GM12891 (cell line): Measurements from ENCODE around the genes DZIP3 and TAGLN3.

- RRBS = no CpG with 5 or more reads among the region's 8 CpGs
Measured at GRCh38 chr3:105403167-105403730, 36.5 kb downstream of the ALCAM start.

DNA sequence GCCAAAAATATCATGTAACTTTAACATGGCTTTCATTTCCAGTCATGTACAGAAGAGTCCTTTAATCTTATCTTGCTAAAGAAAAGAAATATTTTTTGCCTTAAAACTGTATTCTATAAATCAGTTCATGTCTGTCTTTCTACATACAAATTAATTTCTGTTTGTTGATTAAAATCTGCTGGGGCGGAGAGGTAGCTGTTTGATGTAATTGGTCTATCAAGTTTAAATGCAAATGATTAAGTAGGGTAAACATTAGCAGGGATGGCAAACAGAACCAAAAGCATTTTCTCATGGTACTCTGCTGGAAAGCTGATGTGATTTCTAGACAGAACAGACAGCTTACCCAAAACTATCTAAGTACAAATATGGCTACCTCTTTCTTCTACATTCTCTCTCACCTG is 132.8 kb downstream of the ALCAM start:
- RRBS = no CpG with 5 or more reads among the region's 1 CpG

DNA sequence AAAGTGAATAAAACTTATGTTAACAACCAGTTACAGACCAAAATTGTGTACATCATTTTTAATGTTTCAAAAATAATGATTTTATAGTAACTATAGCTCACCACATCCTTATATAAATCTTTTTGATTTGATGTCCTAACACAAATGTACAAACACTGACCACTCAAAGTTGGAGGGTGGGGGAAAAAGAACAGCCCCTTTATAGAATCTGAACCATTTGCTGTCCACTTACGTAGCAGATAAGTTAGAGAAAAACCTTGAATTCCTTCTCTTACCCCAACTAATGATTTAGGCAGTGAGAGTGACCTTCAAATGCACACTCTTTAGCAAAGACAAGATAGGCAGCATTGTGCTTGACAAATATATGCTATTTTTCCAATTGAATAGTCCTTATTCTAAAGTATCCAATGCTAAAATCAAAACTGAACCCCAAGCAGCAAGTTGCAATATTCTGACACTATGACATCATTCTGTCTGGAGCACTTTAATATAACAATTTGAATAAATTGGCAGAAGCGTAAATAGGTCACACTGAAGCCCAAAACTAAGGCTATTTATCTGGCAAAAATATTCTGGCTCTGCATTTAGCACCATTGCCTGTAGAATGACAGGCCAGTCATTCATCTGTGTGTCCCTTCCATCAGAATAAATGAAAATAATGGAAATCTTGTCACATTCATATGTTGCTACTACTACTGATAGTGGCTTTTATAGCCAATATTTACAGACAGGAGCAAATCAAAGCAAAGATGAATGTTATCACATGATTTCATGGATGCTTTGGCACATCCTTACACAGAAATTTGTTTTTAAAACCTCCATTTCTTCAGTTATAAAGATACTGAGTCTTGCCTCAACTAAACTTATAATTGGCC is 3.0 kb downstream of the CBLB start:
- RRBS = no CpG with 5 or more reads among the region's 2 CpGs

DNA sequence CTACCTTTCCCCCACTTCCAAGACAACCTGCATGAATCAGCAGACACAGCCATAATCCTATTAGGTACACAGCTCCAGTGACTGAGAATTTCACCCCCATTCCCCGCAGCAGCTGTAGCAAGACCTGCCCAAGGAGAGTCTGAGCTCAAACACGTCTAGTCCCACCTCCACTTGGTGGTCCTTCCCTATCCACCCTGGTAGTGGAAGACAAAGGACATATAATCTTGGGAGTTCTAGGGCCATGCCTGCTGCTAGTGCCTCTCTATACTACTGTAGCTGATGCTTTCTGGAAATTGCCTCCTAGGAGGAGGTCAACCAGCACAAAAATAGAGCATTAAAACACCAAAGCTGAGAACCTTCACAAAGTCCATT is 448.4 kb upstream of the CBLB start:
- RRBS = no CpG with 5 or more reads among the region's 2 CpGs

GRCh38 chr3:107264831-107265404 is 112.3 kb upstream of the CCDC54 start:
- RRBS = no CpG with 5 or more reads among the region's 10 CpGs

DNA sequence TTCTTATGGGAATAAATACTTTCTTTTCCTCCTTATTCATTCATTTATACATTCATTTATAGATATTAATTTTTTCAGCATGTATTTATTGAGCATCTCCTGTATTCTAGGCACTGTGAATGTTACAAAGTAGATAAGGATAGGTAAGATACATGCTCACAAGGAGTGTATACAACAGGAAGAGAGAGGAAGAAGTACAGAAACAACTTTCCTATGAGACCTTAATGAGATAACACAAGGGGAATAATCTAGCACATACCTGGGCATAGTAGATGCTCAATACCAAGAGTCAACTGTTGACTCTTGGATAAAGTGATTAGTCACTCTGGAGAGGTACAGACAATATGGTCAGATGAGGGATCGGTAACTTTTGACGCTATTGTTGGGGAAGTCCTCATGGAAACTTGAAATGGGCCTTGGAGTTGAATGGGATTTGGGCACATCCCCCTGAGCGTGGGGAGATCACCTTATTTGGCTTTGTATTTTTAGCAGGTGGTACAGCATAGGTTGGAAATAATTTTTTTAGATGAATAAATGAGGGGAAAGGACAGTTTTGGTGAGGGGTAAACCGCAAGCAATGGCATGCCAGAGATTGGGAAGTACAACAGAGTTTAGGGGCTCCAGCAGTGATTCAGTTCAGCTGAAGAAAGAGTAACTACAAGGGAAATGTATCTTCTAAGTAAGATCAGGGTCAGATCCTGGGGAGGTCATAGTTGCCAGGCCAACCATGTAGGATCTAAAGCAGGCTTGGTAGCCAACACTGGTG is 27.4 kb downstream of the BBX start:
- RRBS = no CpG with 5 or more reads among the region's 4 CpGs

GRCh38 chr3:108006178-108006778 is 84.6 kb downstream of the CD47 start:
- RRBS = no CpG with 5 or more reads among the region's 9 CpGs

- RRBS = no CpG with 5 or more reads among the region's 4 CpGs
Measured at GRCh38 chr3:108088459-108089094, 2.3 kb downstream of the CD47 start.

DNA sequence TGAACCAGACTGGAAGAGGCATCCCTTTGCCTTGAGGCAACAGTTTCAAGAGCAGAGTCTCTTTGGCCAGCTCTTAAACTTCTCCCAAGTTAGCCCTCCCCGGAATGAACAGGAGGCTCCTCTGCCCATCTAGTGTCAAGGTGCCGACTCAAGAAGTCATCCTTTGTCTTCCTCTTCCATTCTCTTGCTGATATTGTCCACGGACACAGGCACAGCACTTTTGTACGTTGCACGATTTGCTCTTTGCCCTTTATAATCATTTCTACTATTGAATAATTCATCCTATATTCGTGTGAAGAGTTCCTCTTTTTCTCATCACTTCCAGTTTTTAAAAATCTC is 40.8 kb upstream of the CD47 start:
- RRBS = no CpG with 5 or more reads among the region's 6 CpGs

GRCh38 chr3:108589254-108590364 is at the start of gene DZIP3:
DZIP3 (plus strand) TSS chr3:108589722.
- RRBS = 2% methylated on average over 7 of the region's 62 CpGs

GRCh38 chr3:109336287-109336965 is 920 bp downstream of the DPPA4 start:
- RRBS = no CpG with 5 or more reads among the region's 19 CpGs

DNA sequence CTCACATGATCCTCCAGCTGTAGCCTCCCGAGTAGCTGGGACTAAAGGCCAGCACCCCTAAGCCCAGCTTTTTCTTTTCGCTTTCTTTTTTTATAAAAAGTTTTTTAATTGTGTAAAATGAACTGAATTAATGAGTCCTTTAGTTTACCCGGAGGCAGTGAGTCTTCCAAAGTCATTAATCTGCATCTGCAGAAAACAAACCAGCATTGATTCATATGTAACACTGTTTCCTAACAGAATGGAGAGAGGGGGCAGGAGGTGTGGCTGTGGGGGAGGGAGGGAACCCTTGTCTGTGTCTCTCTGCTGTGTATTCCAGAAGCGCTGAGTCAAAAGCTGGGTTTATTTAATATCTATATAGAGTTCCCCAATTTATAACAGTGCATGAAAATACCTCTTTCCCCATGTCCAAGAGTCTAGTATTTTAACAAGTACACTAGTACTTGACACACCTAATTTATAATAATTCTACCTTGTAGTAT is 2.6 kb upstream of the DPPA4 start:
- RRBS = no CpG with 5 or more reads among the region's 4 CpGs

- RRBS = no CpG with 5 or more reads among the region's 2 CpGs
Measured at GRCh38 chr3:110311393-110311742, 760.2 kb upstream of the NECTIN3 start.

DNA sequence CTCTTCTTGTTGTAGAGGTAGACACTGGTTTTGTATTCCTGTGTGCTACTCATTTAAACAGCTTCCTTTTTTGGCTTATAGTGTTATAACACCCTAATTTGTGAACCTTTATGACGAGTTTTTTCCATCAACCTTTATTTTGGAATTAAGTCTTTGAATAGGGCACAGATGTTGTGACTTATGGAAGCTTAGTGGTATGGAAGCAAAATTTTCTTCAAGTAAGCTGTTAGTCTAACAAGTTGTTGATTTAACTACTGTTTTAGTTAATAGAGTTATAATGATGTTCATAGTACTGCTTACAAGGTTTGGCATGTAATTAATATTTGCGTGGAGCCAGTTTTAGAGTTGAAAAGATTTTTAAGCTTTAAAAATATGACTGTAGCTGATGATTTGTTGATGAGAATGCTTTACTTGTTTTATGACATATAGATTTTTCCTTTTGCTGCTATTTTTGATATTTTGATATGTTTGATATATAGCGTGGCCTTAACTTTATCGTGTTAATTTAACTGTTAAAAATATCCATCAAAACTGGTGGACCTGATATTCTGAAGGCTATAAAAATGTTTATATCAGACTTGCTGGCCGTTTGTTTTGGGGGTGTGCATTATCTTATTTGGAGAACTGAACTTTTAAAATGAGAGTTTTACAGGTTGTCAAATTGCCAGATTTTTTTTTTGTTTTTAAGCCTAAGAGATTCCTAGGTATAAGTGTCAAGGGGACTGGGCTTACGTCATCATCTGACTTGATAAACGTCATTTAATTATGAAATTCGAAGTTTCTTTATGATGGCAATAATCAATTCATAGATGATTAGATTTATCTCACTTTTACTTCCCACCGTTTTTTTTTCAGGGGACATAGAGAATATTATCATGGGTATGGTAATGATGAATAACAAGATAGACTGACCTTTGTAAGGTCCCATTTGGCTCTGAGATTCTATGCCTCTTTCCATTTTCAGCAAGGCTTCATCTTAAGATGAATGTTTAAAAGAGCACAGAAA is 2.7 kb downstream of the NECTIN3 start:
- RRBS = no CpG with 5 or more reads among the region's 9 CpGs

- RRBS = no CpG with 5 or more reads among the region's 5 CpGs
Measured at GRCh38 chr3:111547104-111548127, 5.4 kb downstream of the CD96 start.

- RRBS = no CpG with 5 or more reads among the region's 2 CpGs
Measured at GRCh38 chr3:111735475-111735803, 61.0 kb downstream of the PLCXD2 start.

DNA sequence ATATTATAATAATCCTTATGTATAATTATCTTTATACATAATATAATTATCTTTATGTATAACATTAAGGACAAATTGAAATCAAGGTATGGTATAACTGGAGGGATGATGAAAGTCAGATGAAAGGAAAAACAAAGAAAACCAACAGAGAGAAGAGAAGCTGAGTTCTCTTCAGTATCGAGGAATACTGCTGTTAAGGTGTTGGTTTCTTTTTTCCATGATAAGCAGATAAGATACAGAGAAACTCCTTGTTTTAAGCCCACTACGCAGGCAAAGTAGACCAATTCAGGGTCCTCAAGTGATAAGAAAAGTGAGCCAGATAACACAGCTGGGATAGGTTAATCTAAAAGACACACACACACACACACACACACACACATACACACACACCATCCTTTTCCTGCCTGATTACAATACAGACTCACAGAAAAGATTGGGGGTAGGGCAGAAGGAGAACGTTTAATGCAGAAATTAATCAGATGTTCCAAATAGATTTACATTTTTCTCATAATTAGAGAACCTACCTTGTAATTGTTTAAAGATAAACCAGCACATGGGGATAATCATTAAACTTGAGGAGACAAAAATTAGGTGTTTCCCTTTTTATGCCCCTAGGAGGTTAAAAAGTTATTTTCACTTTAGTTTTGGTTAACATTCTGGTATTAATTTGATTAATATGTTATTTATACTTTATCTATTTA is 6.5 kb upstream of the PHLDB2 start:
- RRBS = no CpG with 5 or more reads among the region's 3 CpGs

DNA sequence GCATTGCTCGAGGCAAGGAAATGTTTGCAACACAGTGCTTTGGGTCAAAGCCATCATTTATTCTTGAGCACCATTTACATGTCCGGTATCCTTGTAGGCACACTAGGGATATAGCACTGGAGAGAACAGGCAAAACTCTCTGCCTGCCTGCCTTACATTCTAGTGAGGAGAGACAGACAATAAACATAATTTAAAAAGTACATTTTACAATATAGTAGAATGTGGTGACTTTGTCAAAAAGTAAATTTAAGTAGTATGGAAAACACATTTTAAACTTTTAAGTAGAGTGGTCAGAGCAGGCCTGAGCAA is 2.4 kb upstream of the PHLDB2 start:
- RRBS = no CpG with 5 or more reads among the region's 2 CpGs

DNA sequence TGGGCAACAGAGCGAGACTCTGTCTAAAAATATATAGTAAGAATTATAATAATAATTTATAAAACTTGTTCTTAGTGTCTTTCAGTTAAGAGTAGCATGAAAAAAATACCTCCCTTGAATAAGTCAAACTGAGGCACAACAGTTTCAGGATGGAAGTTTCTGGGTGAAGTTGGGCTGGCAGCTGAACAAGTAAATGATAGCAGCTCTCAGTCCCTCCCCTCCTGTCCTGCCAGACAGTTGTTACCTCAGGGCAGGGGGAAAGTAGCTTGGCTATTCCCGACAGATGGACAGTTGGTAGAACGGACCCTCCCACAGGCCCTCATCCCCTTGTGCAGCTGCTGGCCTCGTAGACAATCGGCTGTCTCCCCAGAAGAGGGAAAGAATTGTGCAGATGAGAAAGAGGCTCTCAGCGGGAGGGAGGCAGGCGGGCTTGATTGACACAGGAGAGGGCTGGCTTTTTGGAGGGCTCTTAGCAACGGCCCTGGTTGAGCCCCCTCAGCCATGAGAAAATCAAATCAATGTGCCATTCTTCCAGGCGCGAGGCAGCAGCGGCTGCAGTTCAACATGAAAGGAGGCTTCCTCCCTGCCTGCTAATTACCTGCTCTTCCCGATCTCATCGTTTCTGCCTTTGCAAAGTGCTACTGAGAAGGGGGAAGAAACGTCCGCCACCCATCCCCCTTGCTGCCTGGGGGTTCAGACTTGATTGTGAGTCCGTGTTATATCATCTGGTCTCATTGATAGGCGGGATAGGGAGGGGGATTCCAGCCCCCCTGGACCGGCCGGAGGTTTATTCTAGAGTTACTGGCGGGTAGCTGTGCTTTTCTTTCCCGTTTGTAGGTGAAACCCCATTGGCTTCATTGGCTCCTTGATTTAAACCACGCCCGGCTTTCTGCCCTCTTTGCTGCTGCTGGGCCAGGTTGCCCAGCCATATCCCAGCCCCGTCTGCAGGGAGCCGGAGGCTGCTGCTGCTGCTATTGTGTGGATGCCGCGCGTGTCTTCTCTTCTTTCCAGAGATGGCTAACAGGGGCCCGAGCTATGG is at the start of gene TAGLN3:
Gene TAGLN3 (plus strand): TSS at position 513 of the 1,039 bp plus-strand sequence.
- RRBS = 4% methylated on average over 4 of the region's 29 CpGs